Measurements from ENCODE around the genes EPB41L2, ARG1 and TAAR5.

DNA sequence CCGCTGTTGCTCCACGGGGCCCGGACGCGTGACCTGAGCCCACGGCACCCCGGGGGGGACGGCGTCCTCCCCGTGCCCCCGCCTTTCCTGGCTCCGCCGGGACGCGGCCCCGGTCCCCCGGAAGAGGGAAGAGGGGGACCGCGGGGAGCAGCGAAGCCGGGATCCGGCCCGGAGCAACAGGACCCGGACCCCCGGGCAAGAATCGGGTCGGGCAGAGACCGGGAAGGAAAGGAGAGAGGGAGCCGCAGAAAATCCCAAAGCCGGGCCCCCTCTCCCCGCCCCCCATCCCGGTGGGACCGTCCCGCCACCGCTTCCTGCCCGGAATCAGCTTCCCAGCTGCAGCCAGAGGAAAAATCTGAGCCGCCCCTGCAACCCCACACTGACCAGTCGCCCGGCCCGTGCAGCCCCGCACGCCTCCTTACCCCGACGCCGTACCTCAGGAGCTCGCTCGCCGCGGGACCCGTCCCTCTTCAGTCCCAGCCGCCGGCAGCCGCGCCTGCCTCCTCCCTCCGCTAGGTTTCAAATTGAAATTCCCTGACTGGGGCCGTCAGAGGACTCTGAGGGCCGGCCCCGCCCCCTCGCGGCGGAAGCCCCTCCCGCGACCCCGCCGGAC lies at the start of gene EPB41L2:
Gene EPB41L2 (minus strand): TSS at position 526 of the 613 bp plus-strand sequence.
- PRO-cap, result bidirectional peak, plus-strand start outside the sequence, minus-strand start at position 526 of the sequence

GRCh38 chr6:131524482-131525127 lies 48.4 kb upstream of the ARG1 start:
- PRO-cap, result no peak

GRCh38 chr6:131562205-131562863 lies 10.7 kb upstream of the ARG1 start:
- PRO-cap, result no peak

DNA sequence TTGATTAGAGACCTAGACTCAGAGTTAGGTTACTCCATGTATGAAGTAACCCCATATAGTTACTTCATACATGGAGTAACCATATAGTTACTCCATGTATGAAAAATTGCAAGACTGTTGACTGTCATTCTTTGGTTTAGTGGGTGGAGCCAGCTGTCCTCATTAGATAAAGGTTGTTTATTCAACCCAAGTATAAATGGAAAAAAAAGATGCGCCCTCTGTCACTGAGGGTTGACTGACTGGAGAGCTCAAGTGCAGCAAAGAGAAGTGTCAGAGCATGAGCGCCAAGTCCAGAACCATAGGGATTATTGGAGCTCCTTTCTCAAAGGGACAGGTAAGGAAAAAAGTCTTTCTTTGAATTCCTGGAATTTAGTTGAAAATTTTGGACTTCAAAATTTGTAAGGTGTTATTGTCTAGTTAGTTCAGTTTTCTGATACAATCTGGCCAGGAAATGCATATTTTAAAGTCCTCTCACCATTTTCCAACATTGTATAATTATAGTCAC lies at the start of gene ARG1:
Gene ARG1 (plus strand): TSS at position 221 of the 505 bp plus-strand sequence.
- PRO-cap, result no peak

GRCh38 chr6:131841072-131841522 lies 33.3 kb downstream of the ENPP1 start:
- PRO-cap, result no peak

GRCh38 chr6:131946457-131947459 lies 4.4 kb downstream of the CCN2 start:
- PRO-cap, result no peak

DNA sequence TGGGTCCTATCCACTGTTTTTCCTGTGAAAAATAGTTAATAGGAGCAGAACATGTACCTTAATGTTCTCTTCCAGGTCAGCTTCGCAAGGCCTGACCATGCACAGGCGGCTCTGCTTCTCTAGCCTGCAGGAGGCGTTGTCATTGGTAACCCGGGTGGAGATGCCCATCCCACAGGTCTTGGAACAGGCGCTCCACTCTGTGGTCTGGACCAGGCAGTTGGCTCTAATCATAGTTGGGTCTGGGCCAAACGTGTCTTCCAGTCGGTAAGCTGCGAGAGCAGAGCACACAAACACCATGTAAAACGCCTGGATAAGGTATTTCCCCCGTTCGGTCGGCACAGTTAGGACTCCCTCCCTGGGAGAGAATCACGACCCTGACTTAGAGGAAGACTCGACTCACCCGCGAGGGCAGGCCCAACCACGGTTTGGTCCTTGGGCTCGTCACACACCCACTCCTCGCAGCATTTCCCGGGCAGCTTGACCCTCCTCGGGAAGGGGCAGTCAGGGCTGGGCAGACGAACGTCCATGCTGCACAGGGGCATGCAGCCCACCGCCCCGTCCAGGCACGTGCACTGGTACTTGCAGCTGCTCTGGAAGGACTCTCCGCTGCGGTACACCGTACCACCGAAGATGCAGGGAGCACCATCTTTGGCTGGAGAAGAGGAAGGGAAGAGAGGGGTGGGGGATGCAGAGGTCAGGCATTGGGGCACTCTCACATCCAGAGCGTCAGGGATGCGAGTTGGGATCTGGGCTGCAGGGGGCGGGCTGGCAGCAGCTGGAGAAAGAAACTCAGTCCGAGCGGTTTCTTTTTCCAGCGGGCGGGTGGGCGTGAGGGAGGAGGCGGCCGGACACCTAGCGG lies 1.1 kb downstream of the CCN2 start:
- PRO-cap, result no peak

GRCh38 chr6:131950751-131951019 lies 487 bp downstream of the CCN2 start:
- PRO-cap, result no peak

DNA sequence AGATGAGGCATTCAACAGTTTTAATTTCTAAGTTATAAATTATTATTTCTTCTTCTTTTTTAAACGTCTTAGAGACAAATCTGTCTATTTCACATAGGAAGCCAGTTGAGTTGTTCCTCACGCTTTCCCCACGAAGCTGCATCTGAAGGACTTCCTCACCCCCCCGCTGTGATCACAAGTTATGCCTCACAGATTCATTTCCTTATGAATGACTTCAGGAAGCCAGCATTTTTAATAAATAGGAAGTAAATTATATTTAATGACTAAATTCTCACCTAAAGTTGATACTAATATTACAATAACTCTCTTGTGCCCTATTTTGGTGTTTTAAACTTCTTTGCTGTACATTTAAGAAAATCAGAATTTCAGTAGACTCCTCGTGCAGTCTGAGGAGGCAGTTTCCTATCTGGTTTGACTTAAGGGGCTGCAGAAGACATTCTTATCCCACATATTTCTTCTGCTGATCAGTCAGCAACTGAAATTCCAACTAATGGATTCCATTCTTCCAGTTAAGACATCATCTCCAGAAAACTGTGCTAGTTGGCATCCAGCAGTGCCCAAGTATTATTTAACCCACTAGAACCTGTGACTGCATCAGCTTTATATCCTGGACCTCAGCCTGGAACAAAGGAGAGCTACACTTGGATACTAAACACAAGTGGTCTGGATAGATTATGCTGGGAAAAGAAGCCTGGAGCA lies 182.7 kb upstream of the CCN2 start:
- PRO-cap, result no peak

- PRO-cap, result no peak
Observed at GRCh38 chr6:132589551-132589922, at the start of gene TAAR5. TAAR5 (minus strand) TSS chr6:132589741.

GRCh38 chr6:132672429-132672841 lies 13.5 kb upstream of the TAAR1 start:
- PRO-cap, result no peak

- PRO-cap, result no peak
Observed at GRCh38 chr6:132715259-132715747, 1.4 kb upstream of the VNN1 start.

DNA sequence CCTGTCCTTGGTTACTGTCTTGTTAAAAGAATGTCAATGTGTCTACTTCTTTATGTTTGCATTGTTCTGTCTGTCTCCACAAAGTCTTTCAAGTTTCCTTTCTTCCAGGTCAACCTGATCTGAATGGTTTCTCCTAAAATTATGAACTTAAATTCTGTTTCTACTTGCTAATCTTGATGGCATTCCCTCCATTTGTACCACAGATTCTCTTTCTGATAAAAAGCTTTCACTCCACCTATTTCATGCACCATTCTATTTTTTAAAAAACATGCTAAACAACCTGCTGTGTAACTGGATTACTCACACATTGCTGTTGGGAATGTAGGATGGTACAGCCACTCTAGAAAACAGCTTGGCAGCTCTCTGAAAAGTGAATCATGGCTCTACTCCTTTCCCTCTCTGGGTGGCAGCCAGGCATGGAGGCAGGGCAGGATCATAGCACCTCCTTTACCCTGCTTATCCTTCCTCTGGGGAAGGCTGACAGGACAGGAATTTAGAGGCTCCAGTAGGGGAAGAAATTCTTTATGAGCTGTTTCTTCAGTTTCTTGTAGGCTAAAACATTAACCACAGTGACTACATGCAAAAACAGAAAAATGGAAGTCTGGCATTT lies 6.6 kb upstream of the VNN2 start:
- PRO-cap, result no peak

GRCh38 chr6:132960747-132961065 lies 146.3 kb downstream of the RPS12 start:
- PRO-cap, result no peak

- PRO-cap, result no peak
Observed at GRCh38 chr6:133062106-133062685, 179.0 kb upstream of the EYA4 start.

- PRO-cap, result no peak
Observed at GRCh38 chr6:133106846-133107329, 134.3 kb upstream of the EYA4 start.

- PRO-cap, result no peak
Observed at GRCh38 chr6:133889624-133890611, 1.0 kb downstream of the TCF21 start.

GRCh38 chr6:134079976-134080686 lies 27.7 kb upstream of the SLC2A12 start:
- PRO-cap, result no peak

- PRO-cap, result no peak
Observed at GRCh38 chr6:134171412-134171962, 119.1 kb upstream of the SLC2A12 start.

DNA sequence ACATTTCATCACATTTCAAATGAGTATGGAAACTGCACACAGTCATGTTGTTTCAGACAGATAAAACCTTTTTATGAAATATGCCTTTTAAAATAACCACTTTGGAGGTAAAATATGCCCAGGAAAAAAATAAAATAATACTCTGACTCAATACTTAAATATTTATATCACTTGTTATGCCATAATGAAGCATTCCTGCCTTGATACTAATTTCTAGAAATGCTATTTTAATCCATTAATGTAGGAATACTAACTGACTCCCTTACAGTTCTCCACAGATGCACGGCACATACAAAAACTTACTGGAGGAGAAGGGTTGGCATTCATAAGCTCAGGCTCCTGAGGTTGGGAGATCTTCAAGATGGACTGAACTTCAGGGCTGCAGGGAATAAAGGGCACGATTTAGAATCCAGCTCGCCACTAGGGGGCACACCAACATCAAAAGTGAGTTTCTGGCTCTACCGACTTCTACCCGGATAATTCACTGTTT lies 121.3 kb upstream of the SLC2A12 start:
- PRO-cap, result no peak

Measured in mesothelial cell of epicardium (in vitro differentiated cells).